Left lobe of liver (tissue), 1 donor: Measurements from ENCODE around the genes SNX4, UROC1, CHCHD6, PRR20G and PODXL2.

- PRO-cap, result bidirectional peak, plus-strand start at chr3:125520325, minus-strand start at chr3:125520202
Measured at GRCh38 chr3:125519423-125520485, at the start of gene SNX4. TSS of gene SNX4 (minus strand) at chr3:125520202.

GRCh38 chr3:125551874-125552593 lies 32.0 kb upstream of the SNX4 start:
- PRO-cap, result no peak

DNA sequence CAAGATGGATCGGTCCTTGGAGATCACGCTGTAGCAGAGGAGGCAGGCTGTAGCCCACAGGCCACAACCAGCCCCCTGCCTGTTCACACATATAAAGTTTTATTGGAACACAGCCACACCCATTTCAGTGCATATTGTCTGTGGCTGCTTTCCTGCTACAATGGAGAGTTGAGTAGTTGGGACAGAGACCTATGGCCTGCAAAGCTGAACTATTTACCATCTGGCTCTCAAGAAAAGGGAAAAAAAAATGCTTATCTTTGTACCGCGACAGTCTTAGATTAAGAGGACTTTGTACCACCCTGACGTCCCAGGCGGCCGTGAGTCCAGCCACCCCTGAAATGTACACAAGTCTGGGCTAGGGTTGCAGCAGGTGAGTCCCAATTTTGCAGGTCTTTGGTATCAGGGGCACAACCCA lies 179.2 kb upstream of the OSBPL11 start:
- PRO-cap, result no peak

DNA sequence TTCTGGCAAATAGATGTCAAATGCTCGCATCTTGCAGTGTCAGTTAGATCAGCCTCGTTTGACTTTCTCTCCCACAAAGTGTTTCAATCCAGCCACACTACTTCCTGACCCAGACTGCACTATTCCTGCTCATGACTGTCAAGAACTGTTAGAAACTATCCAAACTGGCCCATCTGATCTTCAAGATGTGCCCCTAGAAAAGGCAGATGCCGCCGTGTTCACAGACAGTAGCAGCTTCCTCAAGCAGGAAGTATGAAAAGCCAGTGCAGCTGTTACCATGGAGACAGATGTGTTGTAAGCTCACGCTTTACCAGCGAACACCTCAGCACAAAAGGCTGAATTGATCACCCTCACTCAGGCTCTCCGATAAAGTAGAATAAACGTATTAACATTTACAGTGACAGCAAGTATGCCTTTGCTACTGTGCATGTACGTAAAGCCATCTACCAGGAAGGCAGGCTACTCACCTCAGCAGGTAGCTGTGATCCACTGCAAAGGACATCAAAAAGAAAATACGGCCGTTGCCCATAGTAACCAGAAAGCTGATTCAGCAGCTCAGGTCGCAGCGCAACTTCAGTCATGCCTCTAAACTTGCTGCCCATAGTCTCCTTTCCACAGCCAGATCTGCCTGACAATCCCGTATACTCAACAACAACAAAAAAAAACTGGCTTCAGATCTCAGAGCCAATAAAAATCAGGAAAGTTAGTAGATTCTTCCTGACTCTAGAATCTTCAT lies 132.9 kb upstream of the ROPN1B start:
- PRO-cap, result no peak

DNA sequence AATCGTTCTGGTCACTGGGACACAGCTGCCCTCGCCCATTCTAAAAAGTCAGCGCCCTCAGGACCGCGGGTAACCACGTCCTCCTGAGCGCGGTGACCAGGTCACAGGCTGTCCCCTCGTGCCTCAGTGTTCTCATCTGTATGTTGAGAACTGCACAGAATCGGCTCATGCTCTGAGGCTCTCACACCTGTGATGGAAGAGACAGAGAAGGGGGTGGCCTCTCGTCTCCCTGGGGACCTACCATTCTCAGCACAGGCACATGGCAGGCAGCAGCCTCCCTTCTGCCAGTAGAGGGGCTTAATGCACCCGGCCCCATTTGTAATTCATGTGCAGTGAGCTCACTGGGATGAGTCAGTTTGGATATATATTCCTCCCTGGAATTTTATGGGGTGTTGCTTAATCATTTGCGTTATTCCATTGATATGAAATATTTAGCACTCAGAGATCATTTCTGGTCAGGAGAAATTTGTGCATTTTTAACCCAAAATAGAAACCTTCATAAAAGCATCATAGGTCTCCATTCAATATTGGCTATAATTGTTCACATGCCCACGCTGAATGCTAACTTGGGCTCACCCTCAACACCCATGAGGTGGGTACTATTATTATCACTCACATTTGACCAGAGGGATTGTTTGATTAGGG lies 51.8 kb upstream of the ROPN1B start:
- PRO-cap, result no peak

DNA sequence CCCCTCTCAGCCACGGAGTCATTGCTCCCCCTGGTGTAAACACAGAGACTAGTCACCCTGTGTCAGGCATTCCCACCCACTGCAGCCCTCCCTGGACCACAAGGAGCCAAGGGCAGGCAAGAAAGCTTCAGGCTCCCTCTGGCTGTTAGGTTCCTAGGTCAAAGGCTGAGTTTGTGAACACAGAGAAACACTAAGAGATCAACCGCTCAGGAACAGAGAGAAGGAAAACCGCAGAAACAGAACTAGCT lies 32.7 kb upstream of the ROPN1B start:
- PRO-cap, result no peak

GRCh38 chr3:126022614-126023201 lies 53.7 kb downstream of the ROPN1B start:
- PRO-cap, result no peak

DNA sequence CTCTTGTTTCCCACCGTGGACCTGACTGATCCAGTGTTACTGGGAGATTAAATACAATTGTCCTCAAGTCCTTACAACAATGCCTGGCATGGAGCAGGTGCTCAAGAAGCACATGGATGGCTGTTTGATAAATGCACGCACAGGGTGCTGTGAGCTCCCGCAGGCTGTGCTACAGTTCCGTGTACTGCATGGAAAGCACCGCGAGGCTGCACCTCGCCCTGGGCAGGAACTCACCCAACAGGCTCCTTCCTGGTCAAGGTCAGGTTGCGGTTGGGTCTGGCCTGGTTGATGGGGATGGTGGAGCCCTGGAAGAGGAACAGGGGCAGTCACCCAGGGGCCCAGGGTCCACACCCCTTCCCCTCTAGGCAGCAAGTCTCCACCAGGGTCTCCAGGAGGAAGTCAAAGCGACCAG lies 46.1 kb upstream of the SLC41A3 start:
- PRO-cap, result no peak

DNA sequence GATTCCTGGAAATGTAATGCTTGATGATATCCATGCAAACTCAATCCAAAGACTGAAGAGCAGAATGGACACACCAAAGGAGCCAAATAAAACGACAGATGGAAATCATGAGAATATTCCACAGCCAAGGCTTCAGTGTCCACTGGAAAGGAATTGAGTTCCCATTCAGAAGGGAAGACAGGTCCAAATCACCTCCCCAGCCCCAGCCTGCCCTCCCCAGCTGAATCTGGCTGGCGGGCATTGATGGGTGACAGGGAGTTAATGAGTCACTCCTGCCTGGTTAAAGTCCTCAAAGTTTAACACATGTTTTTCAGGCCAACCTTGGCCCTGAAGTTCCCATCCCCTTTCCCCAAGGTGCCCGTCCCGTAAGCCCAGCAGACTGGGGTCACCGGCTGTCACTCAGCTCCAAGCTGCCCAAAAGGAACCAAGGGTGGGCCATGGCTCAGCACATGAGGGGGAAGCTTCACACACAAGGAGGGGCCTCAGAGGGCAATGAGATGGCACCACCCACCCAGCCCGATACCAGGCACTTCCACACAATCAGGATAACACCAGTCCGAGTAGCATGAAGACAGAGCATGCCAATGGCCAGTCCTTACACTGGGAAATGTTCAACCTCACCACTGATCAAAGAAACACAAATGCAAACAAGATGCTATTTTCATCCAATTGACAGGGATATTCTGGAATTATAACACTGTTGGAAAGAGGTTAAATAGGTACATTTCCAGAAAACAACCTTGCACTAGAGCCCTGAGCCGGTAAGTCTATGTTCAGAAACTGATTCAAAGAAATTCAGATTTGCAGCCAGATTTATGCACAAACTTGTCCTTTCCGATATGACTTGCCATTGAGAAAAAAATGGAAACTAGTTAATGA lies 10.2 kb upstream of the KLF15 start:
- PRO-cap, result bidirectional peak, plus-strand start at position 164 of the sequence, minus-strand start at position 190 of the sequence; bidirectional peak, plus-strand start at position 554 of the sequence, minus-strand start at position 524 of the sequence

DNA sequence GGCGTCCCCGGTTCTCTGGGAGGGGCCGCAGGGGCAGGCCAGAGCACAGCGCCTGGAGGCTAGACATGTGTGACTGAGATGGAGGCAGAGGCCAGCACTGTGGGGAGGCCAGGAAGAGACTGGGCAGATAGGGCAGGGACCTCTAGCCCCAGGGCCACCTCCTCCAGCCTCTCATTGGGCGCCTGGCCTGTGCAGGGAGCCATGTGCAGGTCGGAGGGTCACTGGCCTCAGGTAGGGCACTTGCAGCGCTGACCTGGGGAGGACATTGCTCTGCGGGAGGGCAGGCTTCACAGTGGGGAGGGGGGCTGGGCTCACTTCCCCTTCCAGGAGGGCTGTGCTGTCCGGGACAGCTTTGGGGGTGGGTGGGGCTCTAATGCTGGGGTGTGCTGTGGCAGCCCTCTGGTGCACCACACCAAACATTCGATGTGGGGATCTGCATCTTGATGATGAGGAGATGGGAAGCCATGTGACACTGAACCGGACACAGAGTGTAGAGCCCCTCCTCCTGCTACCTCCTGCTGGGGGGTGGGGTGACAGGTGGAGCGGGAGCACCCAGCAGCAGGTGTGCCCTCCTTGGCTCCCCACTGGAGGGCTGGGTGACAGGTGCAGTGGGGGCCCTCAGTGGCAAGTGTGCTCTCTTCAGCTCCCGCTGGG lies at the start of gene UROC1:
Gene UROC1, minus strand, starts transcription at position 121 of the 654 bp plus-strand sequence.
- PRO-cap, result bidirectional peak, plus-strand start at position 239 of the sequence, minus-strand start at position 121 of the sequence

- PRO-cap, result no peak
Measured at GRCh38 chr3:126601321-126601726, 42.6 kb upstream of the C3orf22 start.

- PRO-cap, result no peak
Measured at GRCh38 chr3:126703641-126704398, at the start of gene CHCHD6. TSS of gene CHCHD6 (plus strand) at chr3:126704240.

- PRO-cap, result no peak
Measured at GRCh38 chr3:126753099-126753769, 49.2 kb downstream of the CHCHD6 start.

DNA sequence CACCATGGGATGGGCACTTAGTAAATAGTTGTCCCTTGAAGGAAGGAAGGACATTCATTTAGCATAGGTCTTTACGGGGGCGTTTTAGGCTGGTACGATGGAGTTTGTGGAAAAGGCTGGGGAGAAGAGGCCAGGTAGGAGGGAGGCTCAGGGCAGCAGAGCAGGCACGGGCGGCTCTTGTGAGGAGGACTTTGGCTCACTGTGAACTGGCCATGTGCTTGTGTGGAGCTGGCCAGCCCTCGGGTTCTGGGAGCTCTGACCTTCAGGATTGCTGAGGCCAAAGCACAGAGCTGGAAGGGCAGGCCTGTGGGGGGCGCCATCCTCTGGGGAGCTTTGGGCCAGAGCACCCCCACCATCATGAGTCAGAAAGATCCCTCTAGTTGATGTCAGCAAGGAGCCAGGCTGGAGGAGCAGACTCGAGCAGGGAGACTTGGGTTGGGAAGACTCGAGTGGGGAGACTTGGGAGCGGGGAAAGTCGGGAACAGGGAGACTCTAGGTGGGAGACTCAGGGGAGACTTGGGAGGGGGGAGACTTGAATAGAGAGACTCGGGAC lies 37.8 kb upstream of the PLXNA1 start:
- PRO-cap, result unidirectional peak, plus-strand start at position 159 of the sequence

- PRO-cap, result no peak
Measured at GRCh38 chr3:127138615-127139134, 54.3 kb upstream of the PRR23E start.

- PRO-cap, result no peak
Measured at GRCh38 chr3:127287815-127288386, at the start of gene PRR20G. TSS of gene PRR20G (minus strand) at chr3:127288046.

DNA sequence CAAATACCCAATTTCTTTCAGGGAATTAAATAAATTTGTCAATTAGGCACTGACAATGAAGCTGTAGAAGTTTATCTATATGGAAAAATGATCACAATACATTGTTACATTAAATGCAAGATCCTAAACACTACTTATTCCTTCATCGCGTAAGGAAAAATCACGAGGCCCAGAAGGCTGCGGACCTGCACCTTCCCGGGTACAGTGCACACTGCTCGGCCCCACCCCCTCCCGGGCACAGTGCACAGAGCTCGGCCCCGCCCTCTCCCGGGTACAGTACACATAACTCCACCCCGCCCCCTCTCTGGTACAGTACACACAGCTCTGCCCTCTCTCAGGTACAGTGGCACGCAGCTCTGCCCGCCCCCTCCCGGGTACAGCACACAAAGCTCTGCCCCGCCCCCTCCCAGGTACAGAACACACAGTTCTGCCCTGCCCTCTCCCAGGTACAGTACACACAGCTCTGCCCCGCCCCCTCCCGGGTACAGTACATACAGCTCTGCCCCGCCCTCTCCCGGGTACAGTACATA lies 16.1 kb upstream of the PRR20G start:
- PRO-cap, result no peak

- PRO-cap, result no peak
Measured at GRCh38 chr3:127456938-127457572, 133.5 kb downstream of the TPRA1 start.

- PRO-cap, result no peak
Measured at GRCh38 chr3:127525390-127525595, 65.2 kb downstream of the TPRA1 start.

GRCh38 chr3:127628791-127629486 lies at the start of gene PODXL2:
TSS of gene PODXL2 (plus strand) at chr3:127629185.
- PRO-cap, result no peak